Bronchus (tissue), 1 donor: ENCODE data around the genes ZNF425 and ZNF282.

- PRO-cap = bidirectional peak, plus-strand start at chr7:143380357, minus-strand start at chr7:143380163
These were observed 1.4 kb upstream of the ZYX start for GRCh38 chr7:143379663-143380220.

DNA sequence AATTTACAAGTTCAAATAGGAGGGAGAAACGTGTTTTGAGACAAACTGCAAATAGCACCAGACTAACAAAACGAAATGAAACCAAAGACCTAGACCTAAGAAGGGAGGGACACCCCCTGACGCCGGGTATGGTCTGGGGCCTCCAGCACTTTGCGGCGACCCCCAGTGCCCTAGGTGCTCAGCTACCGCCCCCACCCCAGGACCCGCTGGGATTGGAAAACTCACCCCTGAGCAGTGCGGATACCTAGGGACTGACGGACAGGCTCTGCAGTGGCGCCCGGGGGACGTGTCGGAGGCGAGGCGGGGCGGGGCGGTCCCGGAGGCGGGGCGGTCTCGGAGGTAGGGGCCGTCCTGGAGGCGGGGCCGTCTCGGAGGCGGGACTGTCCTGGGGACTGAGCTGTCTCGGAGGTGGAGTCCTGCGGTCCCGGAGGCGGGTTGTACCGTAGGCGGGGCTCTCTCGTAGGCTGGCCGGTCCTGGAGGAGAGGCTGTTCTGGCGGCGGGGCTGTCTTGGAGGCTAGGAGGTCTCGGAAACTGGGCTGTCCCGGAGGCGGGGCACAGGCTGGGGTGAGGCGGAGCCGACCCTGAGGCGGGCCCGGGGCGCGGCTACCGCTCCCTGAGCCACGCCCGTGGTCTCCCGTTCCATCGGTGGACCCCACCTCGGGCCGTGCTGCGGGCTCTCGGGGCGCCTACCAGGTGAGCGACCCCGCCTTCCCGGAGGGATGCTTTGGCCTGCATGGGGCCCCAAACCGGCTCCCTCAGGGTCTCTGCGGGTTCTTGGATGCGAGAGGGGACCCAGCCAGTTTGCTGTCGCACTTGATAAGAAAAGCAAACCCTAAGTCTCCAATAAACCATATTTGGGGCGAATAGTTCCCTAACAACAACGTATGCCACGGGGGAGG is 65.3 kb downstream of the TCAF1 start:
- PRO-cap = unidirectional peak, minus-strand start at position 288 of the sequence

- PRO-cap = no peak
These were observed 26.0 kb downstream of the TCAF1 start for GRCh38 chr7:143875821-143876580.

DNA sequence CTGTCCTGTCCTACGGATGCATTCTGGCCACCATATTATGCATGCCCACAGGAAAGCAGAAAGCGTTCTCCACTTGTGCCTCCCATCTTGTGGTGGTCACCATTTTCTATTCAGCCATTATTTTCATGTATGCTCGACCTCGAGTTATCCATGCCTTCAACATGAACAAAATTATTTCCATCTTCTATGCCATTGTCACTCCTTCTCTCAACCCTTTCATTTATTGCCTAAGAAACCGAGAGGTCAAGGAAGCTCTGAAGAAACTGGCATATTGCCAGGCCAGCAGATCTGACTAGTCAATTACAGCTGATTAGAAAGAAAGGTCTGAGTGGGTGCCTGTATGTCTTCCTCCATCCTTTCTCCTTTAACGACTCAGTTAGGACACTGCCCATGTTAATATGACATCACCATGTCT is 4.5 kb downstream of the OR6B1 start:
- PRO-cap = no peak

- PRO-cap = no peak
These were observed 291.1 kb upstream of the C7orf33 start for GRCh38 chr7:148299357-148299912.

- PRO-cap = bidirectional peak, plus-strand start at chr7:148941488, minus-strand start at chr7:148941187
These were observed 56.6 kb upstream of the EZH2 start for GRCh38 chr7:148940483-148941378.

DNA sequence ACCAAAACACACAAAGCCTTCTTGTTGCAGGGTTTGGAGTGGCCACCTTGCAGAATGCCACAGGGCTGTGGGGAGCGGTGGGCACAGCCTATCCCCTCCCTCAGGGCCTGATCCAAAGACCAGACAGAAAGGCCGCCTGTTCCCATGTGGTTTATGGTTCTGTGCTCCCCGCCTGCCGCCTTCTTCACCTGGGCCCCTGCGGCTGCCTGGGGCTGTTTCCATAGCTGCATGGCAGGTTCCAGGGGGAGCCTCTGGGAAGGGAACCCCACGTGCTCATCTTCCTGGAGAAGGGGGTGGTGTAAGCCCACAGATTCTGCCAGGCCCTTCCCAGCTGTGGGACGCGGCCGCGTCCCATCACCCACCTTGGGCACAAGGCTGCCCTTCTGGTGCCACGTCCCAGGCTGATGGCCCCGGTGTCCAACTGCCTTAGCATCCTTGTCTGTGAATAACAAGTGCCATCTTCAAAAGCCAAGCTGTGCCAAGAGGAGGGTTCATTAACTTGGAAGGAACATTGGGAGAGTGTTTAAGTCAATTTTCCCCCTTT is 70.8 kb upstream of the EZH2 start:
- PRO-cap = no peak

GRCh38 chr7:149065482-149066249 is 24.9 kb downstream of the ZNF786 start:
- PRO-cap = bidirectional peak, plus-strand start at chr7:149066066, minus-strand start at chr7:149065939

DNA sequence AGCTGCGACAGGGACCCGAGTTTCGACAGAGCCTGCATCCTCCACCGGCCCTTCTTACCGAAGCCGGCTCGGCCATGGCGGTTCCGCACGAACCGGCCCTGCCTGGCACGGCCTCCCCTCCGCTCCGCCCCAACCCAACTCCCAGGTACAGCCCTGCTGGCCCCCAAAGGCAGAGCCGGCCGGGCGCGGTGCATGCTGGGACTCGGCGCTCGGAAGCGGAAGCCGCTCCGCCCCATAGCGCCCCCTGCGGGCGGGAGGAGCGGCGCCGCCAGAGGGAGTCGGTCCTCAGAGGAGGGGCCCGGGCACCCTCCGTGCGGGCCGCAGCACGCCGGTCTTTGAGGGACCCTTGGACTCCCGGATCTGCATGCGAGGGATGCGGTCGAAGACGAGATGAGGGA is at the start of gene ZNF425:
ZNF425 (minus strand) TSS at position 187 of the 398 bp plus-strand sequence.
- PRO-cap = bidirectional peak, plus-strand start at position 288 of the sequence, minus-strand start at position 136 of the sequence

DNA sequence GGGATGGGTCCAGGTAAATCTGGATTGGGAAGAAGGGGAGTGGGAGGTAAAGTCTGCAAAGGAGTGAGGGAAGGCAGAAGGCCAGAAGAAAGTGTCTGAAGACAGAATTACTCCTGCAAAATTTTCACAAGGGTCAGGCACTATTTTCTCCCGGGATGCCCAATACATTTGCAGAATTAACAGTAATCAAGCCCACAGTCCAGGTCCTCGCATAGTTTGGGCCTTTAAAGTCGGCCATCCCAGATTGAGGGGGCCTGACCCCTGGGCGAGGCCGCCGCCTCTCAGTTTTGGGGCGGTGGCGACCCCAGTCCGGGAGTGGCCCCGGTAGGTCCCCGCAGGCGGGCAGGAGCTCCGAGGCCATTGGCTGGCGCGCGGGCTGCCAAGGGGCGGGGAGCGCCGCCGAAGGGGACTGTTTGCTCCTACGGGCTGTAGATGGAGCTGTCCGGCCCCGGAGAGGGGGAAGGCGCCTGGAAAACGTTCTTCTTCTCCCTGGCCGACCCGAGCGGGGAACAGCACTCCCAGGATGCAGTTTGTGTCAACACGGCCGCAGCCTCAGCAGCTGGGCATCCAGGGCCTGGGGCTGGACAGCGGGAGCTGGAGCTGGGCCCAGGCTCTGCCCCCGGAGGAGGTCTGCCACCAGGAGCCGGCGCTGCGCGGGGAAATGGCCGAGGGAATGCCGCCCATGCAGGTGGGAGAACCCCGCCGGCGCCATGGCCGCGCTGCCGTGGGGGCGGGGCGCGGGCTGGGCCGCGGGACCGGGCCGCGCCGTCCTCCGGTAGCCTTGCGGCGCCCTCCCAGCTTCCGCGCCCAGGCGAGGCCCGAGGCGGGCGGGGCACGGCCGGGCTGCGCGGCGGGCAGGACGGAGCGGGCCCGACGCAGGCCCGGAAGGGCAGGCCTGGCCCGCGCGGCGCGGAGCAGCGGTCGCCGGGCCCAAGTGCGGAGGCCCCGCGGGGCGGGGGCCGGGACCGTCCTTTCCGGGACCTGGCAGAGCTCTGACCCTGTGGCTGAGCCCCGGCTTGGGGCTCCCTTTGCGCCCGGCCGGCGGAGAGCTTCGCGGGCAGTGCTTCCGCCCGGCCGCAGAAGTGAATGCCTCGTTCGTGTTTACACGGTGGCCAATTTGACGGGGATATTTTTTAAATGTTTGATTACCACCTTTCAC is at the start of gene ZNF282:
ZNF282 (plus strand) TSS at position 480 of the 1,159 bp plus-strand sequence.
- PRO-cap = unidirectional peak, plus-strand start at position 441 of the sequence; unidirectional peak, plus-strand start at position 566 of the sequence; bidirectional peak, plus-strand start at position 878 of the sequence, minus-strand start at position 726 of the sequence

GRCh38 chr7:149310056-149310282 is 48.0 kb downstream of the ZNF783 start:
- PRO-cap = no peak

DNA sequence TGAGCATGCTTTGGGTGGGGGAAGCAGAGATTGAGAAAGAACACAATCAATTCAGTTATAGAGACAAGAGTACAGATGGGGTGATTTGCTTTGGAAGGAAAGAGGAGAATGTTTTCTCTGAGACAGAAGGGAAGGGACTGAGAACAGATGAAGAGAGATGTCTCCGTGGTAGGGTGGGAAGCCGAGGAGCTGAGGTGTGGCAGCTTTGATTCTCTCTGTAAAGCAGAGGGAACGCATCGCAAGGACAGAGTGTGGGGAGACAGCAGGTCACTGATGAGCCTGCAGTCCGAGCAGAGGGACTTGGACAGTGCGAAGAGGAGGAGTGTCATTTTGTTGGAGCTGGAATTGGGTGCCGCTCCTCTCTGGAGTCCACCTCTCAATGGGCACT is 63.9 kb upstream of the ZNF746 start:
- PRO-cap = no peak

- PRO-cap = no peak
These were observed 85.1 kb upstream of the ZNF746 start for GRCh38 chr7:149582397-149583392.

GRCh38 chr7:149599351-149600173 is 102.0 kb upstream of the ZNF746 start:
- PRO-cap = no peak

DNA sequence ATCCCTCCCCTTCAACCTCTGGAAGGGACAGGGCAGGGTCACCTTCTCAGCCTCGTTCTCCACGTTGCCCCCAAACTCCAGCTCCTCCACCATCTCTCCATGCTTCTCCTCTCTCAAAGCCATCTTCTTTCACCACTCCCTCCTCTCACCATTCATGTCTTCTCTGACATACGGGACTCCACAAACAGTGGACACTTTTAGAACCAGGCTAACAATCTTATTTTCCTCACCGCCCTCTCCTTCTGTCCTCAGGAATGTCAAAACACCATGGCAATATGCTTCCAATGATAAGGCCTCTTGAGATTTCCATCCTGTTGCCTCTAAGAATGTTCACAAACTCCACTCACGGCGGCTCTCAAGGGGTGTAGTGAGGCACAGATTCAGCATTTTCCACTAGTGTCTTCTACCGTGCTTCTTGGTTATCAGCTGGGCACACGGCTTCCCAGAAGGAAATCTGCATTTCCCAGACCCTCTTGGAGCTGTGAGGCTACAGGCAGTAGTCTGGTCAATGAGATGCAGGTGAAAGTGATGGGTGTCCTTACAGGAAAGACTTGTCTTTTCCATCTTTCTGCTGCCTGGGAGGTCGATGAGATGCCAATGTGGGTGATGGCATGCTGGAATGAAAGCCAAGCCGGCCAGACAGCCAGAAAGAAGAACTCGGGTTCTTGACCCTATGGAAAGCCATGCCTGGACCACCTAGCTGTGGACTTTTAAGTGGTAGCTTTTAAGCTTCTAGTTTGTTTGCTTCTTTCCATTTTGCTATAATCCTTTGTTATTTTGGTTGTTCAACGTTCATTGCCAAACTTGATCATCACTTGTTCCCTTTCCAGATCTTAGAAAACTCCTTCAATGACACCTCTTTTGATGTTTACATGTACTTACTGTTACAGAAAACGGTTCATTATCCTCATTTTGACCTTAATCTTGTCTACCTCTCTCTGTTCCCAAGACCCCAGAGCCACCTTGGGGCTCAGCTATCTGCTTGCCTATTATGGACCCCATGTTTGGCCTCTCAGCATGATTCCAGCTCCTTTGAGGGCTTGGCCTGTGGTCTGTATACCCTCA is 108.5 kb upstream of the KRBA1 start:
- PRO-cap = no peak

DNA sequence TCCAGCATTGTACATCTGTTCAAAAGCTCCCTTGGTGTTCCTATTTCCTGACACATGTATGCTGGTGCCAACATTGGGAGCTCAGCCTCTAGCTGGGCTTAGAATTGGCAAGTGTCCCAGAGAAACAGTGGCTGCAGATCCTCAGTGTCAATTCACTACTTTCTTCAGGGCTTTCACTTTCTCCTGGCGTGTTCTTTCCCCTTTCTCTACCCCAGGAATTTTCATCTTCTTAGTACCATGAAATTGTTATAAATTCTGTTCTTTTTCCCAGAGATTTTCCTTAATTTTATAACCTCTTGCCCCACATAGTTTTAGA is 44.4 kb upstream of the KRBA1 start:
- PRO-cap = no peak

DNA sequence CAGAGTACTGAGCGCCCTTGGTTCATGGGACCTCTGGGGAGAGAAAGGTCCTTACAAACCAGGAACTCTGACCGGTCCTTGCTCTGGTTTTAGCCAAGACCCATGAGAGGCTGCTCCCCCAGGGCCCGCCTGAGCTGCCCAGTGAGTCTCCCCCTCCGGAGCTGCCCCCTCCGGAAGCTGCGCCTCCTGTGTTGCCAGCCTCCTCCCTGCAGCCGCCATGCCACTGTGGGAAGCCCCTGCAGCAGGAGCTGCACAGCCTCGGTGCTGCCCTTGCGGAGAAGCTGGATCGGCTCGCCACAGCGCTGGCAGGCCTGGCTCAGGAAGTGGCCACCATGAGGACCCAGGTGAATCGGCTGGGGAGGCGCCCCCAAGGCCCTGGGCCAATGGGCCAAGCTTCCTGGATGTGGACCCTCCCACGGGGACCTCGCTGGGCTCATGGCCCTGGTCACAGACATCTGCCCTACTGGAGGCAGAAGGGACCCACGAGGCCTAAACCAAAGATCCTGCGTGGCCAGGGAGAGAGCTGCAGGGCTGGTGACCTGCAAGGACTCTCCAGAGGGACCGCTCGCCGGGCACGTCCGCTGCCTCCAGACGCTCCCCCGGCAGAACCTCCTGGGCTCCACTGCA is 18.5 kb downstream of the KRBA1 start:
- PRO-cap = no peak

DNA sequence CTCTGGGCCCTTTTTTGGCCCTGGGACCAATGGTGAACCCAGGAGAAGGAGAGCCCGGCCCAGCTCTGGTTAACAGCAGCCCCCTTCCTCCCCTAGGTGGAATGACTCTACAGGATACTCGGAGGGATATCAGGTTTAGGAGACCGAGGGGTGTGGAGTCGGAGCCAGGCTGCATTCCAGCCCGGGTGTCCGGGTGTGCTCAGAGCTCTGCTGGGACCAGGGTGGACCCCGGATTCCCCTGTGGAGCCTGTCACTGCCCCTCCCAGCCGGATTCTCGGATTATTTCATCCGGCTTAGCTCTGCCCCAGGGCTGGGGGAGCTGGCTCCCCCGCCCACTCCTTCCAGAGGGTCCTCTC is 1.4 kb upstream of the ZNF467 start:
- PRO-cap = no peak

- PRO-cap = no peak
These were observed 10.0 kb upstream of the ZNF467 start for GRCh38 chr7:149783440-149783790.

DNA sequence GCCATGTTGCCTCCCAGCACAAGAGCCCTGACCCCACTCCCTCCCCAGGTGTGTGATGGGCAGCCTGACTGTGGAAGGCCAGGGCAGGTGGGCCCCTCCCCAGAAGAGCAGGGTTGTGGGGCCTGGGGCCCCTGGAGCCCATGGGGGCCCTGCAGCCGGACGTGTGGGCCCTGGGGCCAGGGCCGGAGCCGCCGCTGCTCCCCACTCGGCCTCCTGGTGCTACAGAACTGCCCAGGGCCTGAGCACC is 18.0 kb upstream of the ZNF467 start:
- PRO-cap = unidirectional peak, plus-strand start at position 110 of the sequence